Airway epithelial cell (primary cell): ENCODE measurements around the gene IFNW1.

GRCh38 chr9:18437631-18438148, 36.3 kb upstream of the ADAMTSL1 start:
- RAMPAGE, long total RNA: no peak

DNA sequence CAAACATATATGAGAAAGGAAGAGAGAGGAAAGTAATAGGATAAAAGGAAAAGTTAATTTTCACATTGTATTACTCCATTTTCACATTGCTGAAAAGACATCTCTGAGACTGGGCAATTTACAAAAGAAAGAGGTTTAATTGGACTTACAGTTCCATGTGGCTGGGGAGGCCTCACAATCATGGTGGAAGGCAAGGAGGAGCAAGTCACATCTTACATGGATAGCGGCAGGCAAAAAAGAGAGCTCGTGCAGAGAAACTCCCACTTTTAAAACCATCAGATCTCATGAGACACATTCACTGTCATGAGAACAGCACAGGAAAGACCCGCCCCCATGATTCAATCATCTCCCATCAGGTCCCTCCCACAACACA, 227.9 kb downstream of the ADAMTSL1 start:
- RAMPAGE, long total RNA: no peak

DNA sequence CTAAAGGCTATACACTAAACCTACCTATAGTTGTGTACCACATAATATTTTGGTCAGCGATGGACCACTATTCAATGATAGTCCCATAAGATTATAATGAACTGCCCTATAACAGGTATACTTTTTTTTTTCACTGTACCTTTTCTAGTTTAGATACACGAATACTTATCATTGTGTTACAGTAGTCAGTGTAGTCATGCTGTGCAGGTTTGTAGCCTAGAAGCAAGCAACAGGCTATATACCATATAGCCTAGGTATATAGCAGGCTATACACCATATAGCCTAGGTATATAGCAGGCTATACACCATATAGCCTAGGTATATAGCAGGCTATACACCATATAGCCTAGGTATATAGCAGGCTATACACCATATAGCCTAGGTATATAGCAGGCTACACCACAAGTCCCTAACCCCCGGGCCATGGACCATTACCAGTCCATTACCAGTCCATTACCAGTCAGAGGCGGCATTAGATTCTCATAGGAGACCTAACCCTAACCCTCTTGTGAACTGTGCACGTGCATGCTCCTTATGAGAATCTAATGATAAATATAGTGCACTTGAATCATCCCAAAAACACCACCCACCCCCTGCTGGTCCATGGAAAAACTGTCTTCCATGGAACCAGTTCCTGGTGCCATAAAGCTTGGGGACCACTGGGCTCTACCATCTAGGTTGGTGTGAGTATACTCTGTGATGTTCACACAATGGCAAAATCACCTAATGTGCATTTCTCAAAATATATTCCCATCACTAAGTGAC, 4.9 kb downstream of the PLIN2 start:
- RAMPAGE, long total RNA: no peak

GRCh38 chr9:19232091-19232573, 1.6 kb downstream of the DENND4C start:
- RAMPAGE, long total RNA: no peak

DNA sequence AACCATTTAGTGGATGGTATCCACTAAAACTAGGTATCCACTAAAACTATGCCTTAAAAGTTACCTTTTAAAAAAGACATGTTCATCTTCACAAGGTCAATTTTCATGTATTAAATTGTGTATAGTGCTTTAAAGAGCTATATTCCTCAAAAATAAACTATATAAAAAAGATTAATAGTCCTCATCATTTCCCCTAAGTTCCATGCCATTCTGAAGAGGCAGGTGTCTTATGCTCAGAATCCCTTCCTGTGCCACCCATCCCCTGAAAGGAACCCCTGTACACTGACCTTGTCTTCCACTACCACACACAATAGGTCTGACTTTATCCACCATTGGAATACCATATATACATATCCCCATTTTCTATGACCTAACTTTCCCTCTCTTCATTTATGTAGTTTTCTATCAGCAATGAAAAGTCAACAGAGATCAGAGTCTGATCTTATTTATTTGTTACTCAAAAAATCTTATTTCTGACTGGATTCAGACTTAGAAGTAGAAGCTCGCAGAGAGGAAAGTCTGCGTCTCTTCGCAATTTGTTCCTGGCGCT, 4.1 kb downstream of the RPS6 start:
- RAMPAGE, long total RNA: no peak

DNA sequence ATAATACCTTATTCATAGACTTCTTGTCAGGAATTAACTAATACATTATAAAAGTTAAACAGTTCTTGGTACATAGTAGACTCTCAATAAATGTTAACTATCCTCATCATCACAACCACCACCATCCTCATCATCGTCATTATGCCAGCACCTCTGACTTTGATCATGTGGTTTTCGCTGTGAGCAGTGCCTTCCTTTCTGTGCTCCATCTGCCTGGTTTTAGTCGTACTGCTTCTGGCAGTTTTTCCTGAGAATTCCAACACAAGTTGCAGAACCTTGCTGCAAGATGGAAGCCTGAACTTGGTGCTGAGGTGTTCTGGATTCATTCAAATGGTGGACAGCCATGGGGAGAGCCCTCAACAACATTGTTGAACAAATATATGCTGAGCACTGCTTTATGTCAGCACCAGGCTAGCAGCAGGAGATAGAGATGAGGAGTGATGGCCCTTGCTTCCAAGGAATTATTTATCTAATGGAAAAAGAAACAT, 7.2 kb upstream of the RPS6 start:
- RAMPAGE, long total RNA: no peak

- RAMPAGE, long total RNA: no peak
Measured at GRCh38 chr9:19424125-19424940, 15.5 kb downstream of the ACER2 start.

GRCh38 chr9:20028603-20029206, 239.9 kb upstream of the SLC24A2 start:
- RAMPAGE, long total RNA: no peak

- RAMPAGE, long total RNA: no peak
Measured at GRCh38 chr9:20618052-20618832, 4.1 kb downstream of the MLLT3 start.

GRCh38 chr9:21141662-21142067, at the start of gene IFNW1:
Gene IFNW1 (minus strand): TSS chr9:21141832.
- RAMPAGE, long total RNA: no peak

DNA sequence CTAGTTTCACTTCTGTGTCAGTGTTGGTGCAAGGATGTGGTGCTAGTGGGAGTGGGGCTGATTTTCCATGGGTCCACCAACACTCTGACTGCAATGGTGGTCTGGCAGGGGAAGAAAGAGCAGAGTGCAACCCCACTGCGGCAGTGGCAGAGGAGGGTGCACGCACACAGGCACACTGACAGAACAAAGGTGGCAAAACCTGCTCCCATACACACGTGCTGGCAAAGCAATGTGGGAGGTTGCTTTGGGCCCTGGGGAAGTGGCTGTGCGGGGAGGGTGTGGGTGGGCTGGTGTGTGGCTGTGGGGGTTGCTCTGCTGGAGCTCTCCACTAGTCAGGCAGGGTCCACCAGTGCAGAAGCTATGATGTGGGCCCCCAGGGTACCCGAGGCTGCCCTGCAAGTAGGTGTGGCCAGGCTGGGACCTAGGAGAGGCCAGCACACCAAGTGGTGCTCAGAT, 45.9 kb upstream of the IFNE start:
- RAMPAGE, long total RNA: no peak

- RAMPAGE, long total RNA: no peak
Measured at GRCh38 chr9:21558880-21560122, 77.2 kb upstream of the IFNE start.

GRCh38 chr9:21576068-21576979, 94.2 kb upstream of the IFNE start:
- RAMPAGE, long total RNA: no peak

- RAMPAGE, long total RNA: no peak
Measured at GRCh38 chr9:21965595-21965807, 9.2 kb downstream of the CDKN2A start.

DNA sequence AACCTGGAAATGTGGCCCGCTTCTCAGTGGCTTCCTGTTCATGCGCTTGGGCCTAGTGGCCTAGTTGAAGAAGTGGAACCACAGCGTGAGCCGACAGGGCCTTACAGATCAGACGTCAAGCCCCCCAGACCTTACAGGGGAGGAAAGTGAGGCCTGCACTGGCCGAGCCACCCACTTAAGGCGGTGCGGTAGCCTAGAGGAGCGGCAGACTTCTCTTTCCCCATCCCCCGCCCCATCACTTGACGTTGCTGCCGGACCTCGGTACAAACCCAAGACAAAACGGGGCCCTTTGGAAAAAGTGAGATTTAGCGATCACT, 13.2 kb downstream of the CDKN2B start:
- RAMPAGE, long total RNA: no peak

GRCh38 chr9:22237964-22238542, 208.6 kb upstream of the DMRTA1 start:
- RAMPAGE, long total RNA: no peak

GRCh38 chr9:23464032-23464396, 362.0 kb downstream of the ELAVL2 start:
- RAMPAGE, long total RNA: no peak

- RAMPAGE, long total RNA: no peak
Measured at GRCh38 chr9:23537252-23538587, 288.3 kb downstream of the ELAVL2 start.

GRCh38 chr9:25188505-25188704, 489.8 kb downstream of the TUSC1 start:
- RAMPAGE, long total RNA: no peak

- RAMPAGE, long total RNA: no peak
Measured at GRCh38 chr9:26955145-26955798, 940 bp upstream of the IFT74 start.